Metastatic Breast Carcinoma in the Brain (tissue), 10 donors: ENCODE results near the genes OR1A1 and TAX1BP3.

- PRO-cap, 10 experiments: no peak in any of the 10 experiments
These were observed 16.0 kb downstream of the RAP1GAP2 start for GRCh38 chr17:2812167-2812737.

DNA sequence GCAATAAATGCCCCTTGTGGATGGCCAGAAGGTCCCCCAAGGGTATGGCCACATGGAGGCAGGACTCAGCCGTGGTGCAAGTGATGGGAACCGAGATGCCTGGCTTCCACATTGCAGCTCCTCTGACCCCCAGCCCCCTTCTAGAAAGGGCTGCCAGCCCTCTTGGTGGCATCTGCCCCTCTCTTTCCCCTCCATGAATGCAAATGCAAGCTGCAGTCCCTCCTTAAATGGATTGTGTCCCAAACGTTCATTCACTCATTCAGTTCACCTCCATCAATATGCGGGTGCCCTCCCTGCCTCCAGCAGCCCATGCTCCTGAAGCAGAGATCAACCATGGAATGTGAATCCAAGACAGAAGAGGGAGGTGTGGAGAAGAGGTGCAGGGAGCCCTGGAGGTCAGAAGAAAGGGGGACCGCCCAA lies 69.5 kb downstream of the RAP1GAP2 start:
- PRO-cap, 10 experiments: no peak in any of the 10 experiments

DNA sequence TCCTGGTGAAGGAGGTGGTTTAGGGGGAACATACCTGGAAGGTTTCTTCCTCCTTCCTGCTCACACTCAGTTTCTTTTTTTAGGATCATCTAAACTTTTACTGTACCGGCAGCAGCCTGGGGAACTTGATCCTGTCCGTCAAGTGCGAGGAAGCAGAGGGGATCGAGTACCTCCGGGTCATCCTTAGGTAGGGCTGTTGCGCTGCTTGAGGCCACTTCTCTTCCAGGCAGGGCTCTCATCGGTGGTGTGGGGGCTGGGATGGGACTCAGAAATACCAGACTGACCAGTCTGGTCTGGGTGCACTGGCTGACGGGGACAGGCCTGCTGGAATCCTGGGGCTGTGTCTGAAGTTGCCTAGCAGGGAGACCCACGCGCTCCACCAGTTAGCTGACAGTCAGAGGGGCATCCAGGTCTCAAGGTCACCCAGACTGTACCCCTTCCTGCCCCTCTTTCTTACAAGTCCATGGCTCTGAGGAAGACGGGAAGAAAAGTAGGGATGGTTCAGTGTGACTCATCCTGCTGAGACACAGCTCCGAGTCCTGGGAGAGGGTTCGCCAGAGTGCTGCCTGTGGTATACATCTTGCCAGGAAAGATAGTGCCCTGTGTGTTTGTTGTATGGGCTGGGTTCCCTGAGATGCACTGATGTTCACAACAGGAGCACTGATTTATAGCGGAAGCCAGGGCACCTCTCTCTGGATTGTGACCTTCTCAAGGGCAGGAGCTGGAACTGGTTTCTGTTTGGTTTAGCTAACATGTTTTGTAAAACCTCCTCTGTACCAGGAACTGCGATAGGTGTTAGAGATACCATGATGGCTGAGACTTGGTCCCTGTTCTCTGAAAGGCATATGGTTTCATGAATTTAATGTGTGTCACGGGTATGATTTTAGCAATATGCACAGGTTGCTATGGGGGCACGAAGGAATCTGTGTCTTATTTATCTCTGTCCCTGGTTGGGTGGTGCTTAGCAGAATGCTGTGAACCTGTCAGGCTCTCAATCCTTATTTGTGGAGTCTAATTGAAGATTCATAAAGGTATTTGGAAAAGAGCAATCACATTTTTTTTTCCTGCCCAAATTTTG lies 97.6 kb downstream of the OR1D5 start:
- PRO-cap, 10 experiments: peak in 9 of 10 experiments; most common plus-strand start position 286 of the sequence (in 7); most common minus-strand start position 207 of the sequence (in 1)

DNA sequence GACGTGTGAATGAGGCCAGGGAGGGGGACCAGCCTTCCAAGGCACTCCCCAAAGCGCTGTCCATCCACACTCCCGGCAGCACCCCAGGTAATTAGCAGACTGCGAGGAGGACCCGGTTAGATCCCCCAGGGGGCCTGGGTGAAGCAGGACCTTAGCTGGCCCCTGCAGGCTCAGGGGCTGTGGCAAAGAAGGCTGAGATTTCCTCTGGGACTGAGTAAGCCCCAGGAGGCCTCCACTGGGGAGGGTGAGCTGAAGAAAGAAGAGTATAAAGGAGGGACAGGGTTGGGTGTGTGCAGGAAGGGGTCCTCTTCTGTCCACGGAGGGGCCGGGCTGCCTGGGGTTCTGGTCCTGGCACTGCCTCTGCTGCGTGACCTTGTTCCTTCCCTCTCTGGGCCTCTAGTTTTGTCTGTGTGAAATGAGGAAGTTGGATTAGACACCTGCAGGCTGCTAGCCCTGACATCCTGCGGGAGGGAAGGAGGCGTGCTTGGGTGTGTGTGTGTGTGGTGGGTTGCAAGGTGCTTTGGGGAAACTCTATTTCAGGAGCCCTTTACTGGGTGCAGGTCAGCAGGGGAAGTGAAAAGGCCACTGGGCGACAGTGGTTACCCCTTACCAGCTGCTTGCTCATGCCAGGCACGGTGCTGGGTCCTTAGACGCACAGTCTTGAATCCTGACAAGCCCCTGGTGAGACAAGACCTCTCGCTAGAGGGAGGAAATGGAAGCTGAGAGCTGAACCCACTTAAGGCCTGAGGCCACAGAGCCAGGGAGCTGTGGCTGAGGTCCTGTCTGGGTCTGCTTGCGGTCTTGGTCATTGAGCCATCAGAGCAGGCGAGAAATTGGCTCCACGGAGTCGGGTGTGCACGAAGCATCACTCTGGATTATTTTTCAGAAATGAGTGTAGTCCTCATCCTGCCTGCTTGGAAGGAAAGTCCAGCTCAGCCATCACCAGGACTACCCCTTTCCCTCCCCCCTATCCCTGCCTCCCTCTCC lies 60.7 kb downstream of the OR1D5 start:
- PRO-cap, 10 experiments: no peak in any of the 10 experiments

- PRO-cap, 10 experiments: no peak in any of the 10 experiments
These were observed at the start of gene OR1A1 for GRCh38 chr17:3207489-3207741. OR1A1 (plus strand) TSS chr17:3207667.

- PRO-cap, 10 experiments: peak in 3 of 10 experiments; most common plus-strand start chr17:3531949 (in 1); most common minus-strand start chr17:3531708 (in 3)
These were observed 26.1 kb downstream of the TRPV3 start for GRCh38 chr17:3531280-3532239.

DNA sequence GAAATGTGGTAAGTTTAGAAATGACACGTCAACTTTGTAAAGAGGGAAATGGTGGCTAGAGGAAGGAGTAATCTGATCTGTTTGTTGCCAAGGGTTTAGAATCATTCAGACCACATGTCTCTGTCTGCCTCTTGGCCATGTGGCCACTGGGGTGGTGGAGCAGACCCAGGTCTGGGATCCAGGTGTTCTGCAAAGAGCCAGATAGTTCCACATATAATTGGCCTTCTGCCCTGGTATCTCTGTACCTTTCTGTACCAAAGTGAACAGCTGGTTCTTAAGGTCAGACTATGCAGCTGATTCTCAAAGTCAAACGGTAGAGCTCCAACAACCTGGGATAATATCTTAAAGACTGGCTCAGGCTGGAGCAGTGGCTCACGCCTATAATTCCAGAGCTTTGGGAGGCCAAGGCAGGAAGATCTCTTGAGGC lies 3.7 kb downstream of the CTNS start:
- PRO-cap, 10 experiments: no peak in any of the 10 experiments

GRCh38 chr17:3657829-3658893 lies 10.2 kb downstream of the TAX1BP3 start:
- PRO-cap, 10 experiments: no peak in any of the 10 experiments

DNA sequence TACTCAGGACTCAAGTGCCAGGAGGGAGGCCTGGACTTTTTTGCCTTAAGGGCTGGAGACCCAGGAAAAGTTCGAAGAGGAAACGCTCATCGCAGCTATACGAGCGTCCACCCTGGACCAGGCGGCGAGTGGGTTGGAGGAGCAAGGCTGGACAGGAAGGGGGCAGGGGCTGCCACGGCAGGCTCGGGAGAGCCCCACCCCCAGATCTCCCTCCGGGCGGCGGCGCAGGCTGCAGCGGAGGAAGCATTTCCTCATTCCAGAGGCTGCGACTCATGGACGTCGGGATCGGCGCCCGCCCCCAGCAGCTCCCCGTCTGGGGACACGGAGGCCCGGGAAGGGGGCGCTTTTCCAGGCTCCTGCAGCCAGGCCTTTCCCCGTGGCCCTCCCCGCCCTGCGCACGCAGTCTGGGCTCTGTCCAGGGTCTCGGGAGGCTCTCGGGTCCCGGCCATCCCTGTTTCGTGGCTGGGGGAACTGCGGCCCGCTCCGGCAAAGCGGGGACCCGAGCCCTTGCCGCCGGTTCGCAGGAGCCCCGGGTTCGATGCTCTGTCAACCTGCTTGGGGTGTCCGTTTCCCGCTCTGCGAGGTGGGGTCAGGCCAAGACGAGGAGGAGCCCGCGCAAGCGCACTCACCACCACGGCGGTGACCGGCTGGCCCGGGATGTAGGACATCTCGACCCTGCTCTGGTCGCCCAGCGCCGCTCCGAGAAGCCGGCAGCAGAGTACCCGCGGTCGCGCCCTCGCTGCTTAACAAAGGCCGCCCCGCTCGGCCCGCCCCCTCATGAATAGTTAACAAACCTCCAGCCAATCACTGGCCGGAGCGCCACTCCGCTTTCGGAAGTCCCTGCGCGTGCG lies at the start of gene TAX1BP3:
Gene TAX1BP3, minus strand, starts transcription at position 720 of the 851 bp plus-strand sequence.
- PRO-cap, 10 experiments: peak in 10 of 10 experiments; most common plus-strand start position 312 of the sequence (in 6); most common minus-strand start position 130 of the sequence (in 10)

DNA sequence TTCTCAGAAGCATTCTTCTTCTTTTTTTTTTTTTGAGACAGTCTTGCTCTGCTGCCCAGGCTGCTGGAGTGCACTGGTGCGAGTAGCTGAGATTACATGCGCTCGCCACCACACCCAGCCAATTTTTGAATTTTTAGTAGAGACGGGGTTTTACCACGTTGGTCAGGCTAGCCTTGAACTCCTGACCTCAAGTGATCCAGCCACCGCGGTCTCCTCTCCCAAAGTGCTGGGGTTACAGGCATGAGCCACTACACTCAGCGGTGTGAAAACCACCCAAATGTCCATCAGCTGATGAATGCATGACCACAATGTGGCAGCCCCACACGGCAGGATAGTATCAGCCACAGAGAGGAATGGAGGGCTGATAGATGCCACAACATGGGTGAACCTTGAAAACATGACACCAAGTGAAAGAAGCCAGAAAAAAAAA lies 2.1 kb downstream of the P2RX5 start:
- PRO-cap, 10 experiments: no peak in any of the 10 experiments

DNA sequence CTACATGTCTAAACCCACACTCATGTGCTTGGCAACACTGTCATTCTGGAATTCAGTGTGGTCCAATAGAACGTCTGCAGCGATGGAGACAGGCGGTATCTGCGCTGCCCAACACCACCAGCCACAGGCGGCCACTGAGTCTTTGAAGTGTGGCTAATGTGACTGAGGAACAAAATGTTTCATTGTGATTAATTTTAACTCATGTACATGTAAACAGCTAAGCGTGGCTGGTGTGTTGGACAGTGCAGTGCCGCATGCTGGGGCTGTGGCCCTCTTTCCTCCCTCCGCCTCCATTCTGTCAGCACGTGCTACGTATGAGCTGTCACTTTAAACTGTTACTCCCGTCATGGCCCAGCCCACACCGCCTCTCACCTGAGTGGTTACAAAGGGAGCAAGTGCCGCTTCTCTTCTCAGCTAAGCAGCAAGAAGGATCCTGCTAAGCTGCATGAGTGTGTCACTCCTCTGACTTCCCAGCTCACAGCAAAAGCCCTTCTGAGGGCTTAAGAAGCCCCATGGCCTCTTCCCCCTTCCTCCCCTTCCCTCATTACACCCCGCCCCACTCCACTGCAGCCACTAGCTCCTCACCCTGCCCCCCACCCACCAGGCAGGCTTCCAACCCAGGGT lies 14.9 kb downstream of the HASPIN start:
- PRO-cap, 10 experiments: peak in 1 of 10 experiments; most common plus-strand start position 413 of the sequence (in 1)

DNA sequence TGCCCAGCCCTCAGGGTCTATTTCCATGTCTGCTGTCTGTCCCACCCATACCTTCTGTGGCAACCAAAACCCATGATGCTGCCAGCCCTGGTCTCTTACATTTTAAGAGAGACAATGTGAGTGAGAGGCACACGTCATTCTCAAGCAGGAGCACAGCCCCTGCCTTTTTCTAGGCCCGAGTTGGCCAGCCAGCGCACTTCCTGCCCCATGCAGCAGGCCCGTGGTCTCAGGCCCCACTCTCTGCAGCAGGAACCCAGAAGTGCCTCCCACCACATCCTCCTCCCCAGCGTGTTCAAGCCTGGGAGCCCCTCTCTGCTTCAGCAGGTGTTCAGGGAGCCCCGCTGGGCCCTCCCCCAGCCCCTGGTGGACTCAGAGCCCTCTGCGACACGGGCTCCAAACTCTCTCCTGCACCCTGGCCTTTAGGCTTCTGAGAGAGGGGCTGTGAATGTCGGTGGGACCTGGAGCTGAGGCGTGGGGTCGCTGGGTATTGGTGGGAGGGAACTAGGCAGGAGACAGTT lies 30.5 kb downstream of the ITGAE start:
- PRO-cap, 10 experiments: no peak in any of the 10 experiments

- PRO-cap, 10 experiments: no peak in any of the 10 experiments
These were observed 10.6 kb downstream of the NCBP3 start for GRCh38 chr17:3835253-3835953.

GRCh38 chr17:3869656-3870275 lies 23.1 kb downstream of the CAMKK1 start:
- PRO-cap, 10 experiments: no peak in any of the 10 experiments

DNA sequence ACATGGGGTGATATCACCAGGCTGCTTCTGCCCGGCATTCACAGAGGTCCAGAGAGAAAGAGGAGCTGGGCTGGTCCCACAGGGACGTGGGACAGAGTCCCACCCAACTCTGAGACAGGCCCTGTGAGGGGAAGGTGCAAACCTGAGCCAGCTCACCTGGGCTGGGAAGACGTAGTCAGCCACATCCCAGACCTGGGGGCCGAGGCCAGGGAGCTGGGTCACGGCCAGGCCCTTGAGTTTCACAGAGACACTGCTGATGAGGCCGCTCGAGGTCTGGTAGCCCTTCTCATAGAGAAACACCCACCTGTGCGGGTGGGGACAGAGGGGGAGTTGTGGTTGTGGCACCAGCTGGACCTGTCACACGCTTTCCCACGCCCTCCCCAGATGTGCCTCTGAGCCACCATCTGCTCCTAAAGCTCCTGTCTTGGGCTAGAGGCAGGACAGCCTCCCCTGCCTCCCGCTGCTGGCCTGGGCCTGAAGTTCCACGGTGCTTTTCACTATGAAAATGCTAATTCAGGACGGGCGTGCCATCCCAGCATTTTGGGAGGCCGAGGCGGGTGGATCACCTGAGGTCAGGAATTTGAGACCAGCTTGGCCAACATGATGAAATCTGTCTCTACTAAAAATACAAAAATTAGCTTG lies 11.1 kb downstream of the P2RX1 start:
- PRO-cap, 10 experiments: no peak in any of the 10 experiments

- PRO-cap, 10 experiments: no peak in any of the 10 experiments
These were observed 4.4 kb downstream of the P2RX1 start for GRCh38 chr17:3911885-3912325.

DNA sequence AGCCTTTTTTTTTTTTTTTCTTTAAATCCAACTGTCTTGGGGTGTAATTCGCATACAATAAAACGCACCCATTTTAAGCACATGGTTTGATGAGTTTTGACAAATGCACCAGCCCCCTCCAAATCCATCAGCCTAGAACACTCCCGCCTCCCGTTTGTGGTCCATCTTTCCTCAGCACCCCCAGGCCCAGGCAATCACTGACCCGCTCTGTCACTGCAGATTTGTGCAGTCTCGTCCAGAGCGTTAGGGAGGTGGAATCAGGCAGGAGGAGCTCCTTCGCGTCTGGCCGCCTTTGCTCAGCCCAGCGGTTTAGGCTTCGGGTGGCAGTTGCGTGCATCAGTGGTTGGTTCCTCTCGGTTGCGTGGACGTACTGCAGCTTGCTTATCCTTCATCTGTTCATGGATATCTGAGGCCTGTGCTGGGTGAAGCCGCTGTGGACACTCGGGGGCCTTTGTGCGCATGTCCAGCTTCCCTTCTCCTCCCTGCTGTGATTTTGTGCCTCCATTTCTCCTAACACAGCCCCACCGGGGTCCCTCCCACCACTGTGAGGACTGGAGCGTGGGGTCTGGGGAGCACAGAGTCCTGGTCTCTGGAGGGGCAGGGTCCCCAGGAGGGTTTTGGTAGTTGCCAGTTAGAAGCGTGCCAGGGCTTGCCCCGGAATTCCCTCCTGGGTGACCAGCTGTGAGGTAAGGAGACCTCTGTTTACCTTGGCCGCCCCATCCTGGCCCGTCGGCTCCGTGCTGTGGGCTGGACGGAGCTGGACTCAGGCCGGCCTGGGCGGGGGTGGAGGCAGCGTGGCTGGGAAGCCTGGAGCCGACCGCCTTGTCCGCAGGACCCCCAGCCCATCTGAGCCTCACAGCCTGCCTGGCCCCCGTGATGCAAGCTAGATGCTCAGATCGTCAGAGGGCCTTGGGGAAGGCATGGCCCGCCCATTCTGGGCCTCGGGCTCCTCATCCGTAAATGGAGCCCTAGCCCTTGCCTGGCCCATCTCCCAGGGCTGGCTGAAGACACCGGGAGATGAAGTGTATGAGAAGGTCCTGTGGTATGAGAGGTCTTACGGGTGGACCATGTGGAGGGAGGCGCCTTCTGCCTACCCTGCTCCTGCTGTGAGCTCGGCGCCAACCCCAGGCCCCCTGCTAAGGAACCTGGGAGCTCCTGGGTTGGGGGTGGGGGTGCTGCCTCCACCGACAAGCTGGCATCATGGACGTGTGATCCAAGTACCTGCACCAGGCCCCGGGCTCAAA lies 5.0 kb upstream of the P2RX1 start:
- PRO-cap, 10 experiments: no peak in any of the 10 experiments

DNA sequence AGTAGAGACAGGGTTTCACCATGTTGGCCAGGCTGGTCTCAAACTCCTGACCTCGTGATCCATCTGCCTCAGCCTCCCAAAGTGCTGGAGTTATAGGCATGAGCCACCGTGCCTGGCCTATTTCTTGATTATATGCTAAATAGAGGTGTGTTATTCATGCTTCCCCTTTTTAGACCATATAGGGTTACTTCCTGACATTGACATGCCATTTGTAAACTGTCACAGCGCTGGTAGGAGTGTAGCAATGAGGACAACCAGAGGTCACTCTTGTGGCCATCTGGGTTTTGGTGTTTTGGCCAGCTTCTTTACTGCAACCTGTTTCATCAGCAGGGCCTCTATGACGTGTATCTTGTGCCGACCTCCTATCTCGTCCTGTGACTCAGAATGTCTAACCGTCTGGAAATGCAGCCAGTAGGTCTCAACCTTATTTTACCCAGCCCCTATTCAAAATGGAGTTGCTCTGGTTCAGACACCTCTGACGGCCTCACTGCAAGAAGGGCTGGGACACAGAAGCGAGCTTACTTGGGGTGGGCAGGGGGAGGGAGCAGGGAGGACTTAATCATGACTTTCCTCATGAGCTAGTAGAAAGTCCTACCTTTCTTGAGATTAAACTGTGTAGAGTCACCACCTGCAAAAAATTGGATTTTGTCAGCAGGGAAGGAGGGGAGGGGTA lies 38.1 kb upstream of the ATP2A3 start:
- PRO-cap, 10 experiments: no peak in any of the 10 experiments

DNA sequence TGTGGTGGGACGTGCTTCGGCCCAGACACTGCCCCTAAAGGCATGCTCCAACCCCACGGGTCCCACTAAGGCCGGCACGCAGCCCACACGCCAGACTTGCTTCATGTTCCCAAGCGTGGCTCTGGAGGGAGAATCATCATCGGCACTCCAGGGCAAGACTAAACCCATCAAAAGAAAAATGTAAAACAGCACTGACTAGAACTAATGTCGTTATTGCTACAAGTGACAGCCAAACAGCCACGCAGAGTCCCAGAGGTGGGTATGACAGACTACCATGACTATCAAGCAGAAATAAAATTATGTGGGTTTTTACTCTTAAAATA lies 41.5 kb upstream of the ATP2A3 start:
- PRO-cap, 10 experiments: no peak in any of the 10 experiments

DNA sequence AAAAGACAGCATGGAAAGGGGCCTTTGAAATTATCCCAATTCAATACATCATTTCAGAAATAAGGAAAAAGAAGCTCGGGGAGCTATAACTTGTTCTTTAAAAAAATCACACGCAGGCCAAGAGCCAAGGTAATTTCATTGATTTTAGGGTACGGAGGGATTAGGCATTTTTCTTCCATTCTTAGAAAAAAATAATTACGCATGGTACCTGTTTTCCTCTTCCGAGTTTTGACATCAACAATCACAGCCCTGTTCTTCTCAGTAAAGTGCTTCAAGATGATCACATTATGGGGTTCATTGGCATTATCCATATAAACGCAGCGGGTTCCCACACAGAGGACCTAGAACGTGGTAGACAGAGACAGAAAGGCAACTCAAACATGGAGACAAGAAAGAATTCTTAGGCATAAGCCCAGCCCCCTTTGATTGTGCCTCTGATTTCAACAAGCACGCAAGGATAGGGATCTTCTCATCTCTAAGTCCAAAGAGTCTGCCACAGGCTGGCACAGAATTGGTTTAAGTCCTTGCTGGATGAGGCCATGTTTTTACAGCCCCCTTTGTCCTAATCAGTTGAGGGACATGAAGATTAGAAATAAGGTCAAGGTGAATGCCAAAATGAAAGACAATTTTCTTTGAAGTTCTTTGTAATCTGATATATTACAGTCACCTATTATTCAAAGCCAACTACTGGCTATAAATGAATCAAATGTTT lies 67.8 kb upstream of the ATP2A3 start:
- PRO-cap, 10 experiments: no peak in any of the 10 experiments